ENCODE results near the gene MICALL2.

DNA sequence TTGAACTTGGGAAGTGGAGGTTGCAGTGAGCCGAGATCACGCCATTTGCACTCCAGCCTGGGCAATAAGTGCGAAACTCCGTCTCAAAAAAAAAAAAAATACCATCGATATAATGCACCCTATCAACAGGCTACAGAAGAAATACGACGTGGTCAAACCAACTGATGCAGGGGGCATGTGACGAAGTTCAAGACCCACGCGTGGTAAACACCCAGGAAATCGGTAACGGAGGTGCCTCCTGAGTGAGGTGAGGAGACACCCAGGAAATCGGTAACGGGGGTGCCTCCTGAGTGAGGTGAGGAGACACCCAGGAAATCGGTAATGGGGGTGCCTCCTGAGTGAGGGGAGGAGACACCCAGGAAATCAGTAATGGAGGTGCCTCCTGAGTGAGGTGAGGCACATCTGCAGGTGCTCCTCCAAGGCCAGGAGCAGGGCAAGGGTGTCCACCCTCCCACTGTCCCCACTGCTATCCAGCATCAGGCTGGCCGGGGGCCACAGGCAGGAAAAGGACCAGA is 10.8 kb upstream of the GPR146 start:
- RRBS, result no CpG with 5 or more reads among the region's 16 CpGs

- RRBS, result no CpG with 5 or more reads among the region's 18 CpGs
These were observed 1.3 kb downstream of the GPR146 start for GRCh38 chr7:1045398-1046261.

DNA sequence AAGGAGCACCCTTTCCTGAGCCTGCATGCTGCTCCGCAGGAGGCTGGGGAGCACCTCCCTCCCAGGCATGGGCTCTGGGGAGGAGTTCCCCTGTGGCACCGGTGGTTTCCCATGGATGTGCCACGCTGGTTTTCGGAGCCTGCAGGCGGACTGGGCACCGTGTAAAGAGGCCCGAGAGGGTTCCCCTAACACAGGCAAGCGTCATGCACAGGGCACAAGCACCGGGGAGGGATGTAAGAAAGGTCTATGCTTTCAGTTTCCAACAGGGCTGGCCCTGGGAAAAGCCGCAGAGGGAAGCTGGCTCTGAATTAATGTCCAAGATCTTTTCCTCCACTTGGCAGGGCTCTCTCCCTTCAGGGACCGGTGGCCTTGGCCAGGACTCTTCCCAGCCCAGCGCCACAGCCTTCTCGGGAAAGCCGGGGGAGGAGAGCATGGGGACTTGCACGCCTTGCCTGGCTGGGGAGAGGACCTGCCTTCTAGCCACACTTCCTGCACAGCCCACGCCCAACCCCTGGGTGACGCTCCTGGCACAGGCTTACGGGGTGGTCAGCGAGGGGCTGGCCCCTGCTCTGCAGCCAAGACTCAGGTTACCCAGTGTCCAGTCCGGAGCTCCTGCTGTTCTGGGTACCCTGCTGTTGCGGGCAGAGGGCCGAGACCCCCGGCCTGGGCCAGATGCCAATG is 11.4 kb upstream of the GPER1 start:
- RRBS, result 32% methylated on average over 8 of the region's 23 CpGs

DNA sequence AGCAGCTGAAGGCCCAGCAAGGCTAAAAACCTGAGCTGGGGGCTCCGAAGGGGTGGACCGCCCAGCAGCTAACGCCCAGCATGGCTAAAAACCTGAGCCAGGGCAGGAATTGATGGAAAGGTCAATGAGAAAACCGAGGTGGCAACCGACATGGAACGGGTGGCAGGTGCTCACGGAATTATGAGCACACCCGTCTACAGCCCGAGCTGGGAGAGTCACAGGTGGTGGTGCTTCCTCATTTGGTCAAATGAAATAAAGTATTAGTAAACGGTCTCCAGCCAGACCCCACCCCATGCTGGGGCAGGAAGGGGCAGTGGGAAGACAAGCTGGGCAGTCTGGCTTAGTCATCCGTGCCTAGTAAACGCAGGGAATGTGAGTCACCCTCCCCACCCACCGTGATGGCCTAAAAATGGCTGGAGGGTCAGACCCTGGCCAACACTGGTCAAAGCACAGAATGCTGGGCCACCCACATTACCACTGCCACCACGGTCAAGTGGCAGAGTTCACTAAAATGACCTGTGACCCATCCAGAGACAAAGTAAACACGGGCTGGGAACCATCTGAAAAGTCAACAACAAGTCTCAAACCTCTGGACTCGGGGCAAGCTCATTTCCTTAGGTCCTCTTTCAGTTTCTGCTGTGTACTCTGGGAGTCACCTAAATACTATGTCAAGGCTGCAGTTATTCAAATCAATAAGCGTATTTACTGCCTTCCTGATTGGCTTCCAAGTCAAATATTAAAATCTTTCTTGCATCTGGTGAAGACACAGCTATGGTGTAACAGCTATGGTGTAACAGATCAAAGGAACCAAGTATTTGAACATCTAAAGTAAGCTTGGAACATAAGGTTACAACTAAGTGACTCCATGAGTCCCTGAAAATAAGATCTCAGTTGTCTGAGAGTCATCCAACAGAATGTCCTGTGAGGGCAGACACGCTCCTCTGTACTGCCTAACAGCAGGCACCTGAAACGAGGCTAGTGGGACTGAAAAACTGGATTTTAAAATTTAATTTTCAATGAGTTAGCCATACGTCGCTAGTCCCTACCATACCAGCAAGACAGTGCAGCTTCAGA is 3.1 kb downstream of the ZFAND2A start:
- RRBS, result no CpG with 5 or more reads among the region's 21 CpGs

DNA sequence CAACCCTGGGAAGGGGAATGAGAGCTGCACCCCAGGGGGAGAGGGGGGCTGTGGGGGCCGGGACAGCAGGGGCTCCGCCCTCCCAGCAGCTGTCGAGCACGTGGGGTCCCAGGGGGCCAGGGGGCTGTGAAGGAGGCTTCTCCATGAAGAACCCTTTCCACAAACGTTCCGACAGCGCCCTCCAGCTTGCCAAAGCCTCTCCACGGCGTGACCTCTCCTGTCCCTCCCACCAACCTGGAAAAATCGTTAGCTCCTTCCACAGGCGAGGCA is 66.2 kb downstream of the UNCX start:
- RRBS, result 0% methylated on average over 1 of the region's 11 CpGs

- RRBS, result 8% methylated on average over 5 of the region's 25 CpGs
These were observed 88.6 kb downstream of the UNCX start for GRCh38 chr7:1321179-1321821.

- RRBS, result 58% methylated on average over 4 of the region's 21 CpGs
These were observed 12.7 kb downstream of the MICALL2 start for GRCh38 chr7:1446503-1447007.

- RRBS, result 2% methylated on average over 49 of the region's 114 CpGs
These were observed at the start of gene MICALL2 for GRCh38 chr7:1459068-1460215. Gene MICALL2 (minus strand): TSS chr7:1459470.

DNA sequence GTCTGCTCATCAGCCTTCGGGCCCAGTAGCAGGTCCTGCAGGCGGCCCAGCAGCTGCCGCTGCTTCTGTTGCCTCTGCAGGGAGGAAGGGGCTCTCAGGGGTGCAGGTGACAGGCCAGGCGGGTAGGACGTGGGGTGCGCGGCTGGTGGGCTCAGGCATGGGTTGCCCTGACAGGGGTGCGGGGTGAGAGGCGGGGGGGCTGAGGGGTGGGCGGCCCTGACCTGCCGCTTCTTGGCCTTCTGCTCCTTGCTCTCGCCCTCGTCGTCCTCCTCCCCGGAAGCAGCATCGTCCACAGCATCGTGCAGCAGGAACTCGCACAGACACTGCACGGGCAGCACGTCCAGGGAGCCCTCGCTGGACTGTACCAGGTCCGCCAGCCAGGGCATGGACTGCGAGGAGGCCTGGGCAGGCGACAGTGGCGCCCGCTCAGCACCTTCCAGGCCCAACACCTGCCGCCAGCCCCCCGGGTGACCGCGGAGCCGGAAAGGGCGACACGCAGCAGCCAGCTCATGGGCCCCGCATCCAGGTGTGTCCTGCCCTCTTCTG is 17.4 kb downstream of the INTS1 start:
- RRBS, result 88% methylated on average over 3 of the region's 34 CpGs

DNA sequence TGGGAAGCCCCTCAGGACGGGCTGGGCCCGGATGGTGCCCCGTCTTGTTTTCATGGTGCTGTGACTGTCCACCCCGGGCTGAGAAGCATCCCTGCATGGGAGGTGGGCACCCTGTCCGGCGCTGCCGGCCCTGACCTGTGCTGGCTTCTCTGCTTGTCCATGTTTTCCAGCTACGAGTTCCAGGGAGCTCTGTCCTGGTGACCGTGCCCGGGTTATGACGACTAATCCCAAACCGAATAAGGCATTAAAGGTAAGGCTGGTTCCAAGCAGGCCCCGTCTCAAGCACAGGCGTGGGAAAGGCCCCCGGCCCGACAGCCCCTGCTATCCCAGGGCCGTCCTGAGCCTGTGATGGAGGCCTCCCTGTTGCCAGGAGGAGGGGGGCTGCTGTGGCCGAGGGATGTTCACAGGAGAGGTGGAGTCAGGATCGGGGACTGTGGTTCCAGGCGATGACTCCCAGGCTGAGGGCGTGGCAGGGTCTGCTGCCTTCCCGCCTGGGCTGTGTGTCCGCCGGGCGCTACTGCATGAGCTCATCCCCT is 8.5 kb downstream of the MAFK start:
- RRBS, result 65% methylated on average over 9 of the region's 25 CpGs

DNA sequence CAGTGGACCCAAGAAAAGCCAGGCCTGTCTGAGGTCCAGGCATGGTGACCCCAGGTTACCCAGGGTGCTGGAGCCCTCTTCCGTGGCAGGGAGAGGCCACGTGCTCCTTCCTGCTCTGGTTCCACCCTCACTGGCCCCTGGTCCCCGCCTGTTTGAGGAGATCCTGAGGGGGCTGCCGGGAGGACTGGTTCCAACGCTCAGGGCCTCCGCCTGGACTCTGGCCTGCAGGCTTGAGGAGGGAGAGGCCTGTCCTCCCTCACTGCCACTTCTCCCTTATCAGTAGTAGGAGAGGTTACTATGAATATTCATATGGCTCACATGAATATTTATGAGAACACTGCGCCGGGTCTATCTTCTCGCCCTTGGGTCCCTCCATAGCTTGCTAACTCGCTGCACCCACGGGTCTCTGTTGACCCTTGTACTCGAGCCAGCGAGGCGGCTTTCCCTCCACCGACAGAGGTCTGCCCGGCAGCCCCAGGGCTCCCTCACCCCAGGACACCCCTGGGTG is 25.3 kb upstream of the ELFN1 start:
- RRBS, result no CpG with 5 or more reads among the region's 16 CpGs

GRCh38 chr7:1665112-1665561 is 4.9 kb upstream of the ELFN1 start:
- RRBS, result no CpG with 5 or more reads among the region's 46 CpGs

GRCh38 chr7:1842838-1843957 is 173.1 kb downstream of the ELFN1 start:
- RRBS, result 35% methylated on average over 3 of the region's 41 CpGs

GRCh38 chr7:1848121-1849007 is 178.3 kb downstream of the ELFN1 start:
- RRBS, result 56% methylated on average over 4 of the region's 25 CpGs

GRCh38 chr7:1942185-1942490 is 272.1 kb downstream of the ELFN1 start:
- RRBS, result no CpG with 5 or more reads among the region's 9 CpGs

GRCh38 chr7:2065007-2065290 is 167.8 kb downstream of the MAD1L1 start:
- RRBS, result no CpG with 5 or more reads among the region's 3 CpGs

DNA sequence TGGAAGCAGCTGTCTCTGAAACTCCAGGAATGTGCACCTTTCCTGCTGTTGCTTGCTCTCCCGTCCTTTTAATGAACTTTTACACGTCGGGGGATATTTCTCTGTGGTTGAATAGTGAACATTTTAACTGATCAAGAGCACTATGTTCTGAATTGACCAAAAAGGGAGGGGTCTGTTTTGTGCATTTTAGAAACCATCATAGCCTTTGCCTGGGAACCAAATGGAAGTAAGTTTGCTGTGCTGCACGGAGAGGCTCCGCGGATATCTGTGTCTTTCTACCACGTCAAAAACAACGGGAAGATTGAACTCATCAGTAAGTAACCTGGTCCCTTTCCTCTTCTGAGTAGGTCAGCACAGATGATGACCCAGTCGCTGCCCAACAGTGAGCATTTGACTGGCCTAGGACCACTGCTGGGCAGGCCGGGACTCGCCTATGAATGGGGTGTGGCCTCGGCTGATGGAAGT is 17.9 kb downstream of the EIF3B start:
- RRBS, result no CpG with 5 or more reads among the region's 12 CpGs

DNA sequence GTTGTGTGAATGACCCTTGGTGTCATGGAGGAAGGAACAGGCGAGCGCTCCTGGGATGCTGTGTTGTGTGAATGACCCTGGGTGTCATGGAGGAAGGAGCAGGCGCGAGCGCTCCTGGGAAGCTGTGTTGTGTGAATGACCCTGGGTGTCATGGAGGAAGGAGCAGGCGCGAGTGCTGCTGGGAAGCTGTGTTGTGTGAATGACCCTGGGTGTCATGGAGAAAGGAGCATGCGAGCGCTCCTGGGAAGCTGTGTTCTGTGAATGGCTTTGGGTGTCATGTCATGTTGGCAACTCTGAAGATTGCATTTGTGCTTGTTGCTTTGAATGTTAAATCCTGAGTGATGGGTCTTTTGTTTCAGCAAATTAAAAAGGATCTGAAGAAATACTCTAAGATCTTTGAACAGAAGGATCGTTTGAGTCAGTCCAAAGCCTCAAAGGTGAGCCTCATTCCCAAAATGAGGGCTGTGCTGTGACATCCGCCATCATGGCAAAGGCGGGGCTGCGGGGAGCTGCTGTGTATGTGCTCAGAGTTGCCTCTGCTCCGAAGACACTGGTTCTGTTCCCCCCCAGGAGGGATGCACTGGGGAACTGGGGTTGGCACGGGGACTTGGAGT is 23.8 kb downstream of the EIF3B start:
- RRBS, result no CpG with 5 or more reads among the region's 15 CpGs

DNA sequence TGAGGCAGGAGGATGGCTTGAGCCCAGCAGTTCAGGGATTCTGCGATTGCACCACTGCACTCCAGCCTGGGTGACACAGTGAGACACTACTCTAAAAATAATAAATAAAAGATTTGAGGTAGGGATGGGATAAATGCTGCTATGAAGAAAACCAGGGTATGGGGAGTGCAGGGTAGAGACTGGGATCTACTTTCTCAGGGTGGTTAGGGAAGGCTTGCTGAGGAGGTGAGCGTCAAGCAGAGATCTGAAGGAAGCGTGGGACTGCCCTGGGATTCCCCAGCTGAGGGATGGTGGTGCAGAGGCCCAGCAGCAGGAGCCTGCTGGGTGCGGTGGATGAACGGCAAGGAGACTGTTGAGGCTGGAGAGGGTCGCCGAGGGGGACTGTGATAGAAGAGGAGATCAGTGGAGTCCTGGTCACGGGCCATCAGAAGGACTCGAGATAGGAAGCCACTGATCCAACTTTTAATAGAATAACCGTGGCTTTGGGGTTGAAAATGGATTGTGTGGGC is 7.1 kb downstream of the CHST12 start:
- RRBS, result no CpG with 5 or more reads among the region's 10 CpGs

- RRBS, result 6% methylated on average over 2 of the region's 14 CpGs
These were observed 21.6 kb upstream of the LFNG start for GRCh38 chr7:2498013-2498426.

Measured in cardiac fibroblast (primary cell).